ENCODE results near the genes EGR1, SIL1 and STING1.

GRCh38 chr5:138439335-138440671 lies 946 bp downstream of the REEP2 start:
- RAMPAGE, long total RNA = no peak
- RRBS = 75% methylated on average over 4 of the region's 34 CpGs

DNA sequence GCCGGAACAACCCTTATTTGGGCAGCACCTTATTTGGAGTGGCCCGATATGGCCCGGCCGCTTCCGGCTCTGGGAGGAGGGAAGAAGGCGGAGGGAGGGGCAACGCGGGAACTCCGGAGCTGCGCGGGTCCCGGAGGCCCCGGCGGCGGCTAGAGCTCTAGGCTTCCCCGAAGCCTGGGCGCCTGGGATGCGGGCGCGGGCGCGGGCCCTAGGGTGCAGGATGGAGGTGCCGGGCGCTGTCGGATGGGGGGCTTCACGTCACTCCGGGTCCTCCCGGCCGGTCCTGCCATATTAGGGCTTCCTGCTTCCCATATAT lies 233 bp upstream of the EGR1 start:
- RAMPAGE, long total RNA = no peak
- RRBS = 3% methylated on average over 17 of the region's 29 CpGs

DNA sequence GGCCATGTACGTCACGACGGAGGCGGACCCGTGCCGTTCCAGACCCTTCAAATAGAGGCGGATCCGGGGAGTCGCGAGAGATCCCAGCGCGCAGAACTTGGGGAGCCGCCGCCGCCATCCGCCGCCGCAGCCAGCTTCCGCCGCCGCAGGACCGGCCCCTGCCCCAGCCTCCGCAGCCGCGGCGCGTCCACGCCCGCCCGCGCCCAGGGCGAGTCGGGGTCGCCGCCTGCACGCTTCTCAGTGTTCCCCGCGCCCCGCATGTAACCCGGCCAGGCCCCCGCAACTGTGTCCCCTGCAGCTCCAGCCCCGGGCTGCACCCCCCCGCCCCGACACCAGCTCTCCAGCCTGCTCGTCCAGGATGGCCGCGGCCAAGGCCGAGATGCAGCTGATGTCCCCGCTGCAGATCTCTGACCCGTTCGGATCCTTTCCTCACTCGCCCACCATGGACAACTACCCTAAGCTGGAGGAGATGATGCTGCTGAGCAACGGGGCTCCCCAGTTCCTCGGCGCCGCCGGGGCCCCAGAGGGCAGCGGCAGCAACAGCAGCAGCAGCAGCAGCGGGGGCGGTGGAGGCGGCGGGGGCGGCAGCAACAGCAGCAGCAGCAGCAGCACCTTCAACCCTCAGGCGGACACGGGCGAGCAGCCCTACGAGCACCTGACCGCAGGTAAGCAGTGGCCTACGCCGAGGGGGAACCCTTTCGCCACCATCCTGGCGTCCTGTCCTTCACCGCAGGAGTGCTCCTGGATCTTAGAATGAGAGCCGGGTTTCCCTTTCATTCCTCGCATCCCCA lies at the start of gene EGR1:
EGR1 (plus strand) TSS at position 76 of the 791 bp plus-strand sequence.
- RAMPAGE, long total RNA = no peak
- RRBS = 2% methylated on average over 20 of the region's 75 CpGs

DNA sequence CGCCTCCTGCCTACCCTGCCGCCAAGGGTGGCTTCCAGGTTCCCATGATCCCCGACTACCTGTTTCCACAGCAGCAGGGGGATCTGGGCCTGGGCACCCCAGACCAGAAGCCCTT lies 1.7 kb downstream of the EGR1 start:
- RAMPAGE, long total RNA = no peak
- RRBS = no CpG with 5 or more reads among the region's 3 CpGs

DNA sequence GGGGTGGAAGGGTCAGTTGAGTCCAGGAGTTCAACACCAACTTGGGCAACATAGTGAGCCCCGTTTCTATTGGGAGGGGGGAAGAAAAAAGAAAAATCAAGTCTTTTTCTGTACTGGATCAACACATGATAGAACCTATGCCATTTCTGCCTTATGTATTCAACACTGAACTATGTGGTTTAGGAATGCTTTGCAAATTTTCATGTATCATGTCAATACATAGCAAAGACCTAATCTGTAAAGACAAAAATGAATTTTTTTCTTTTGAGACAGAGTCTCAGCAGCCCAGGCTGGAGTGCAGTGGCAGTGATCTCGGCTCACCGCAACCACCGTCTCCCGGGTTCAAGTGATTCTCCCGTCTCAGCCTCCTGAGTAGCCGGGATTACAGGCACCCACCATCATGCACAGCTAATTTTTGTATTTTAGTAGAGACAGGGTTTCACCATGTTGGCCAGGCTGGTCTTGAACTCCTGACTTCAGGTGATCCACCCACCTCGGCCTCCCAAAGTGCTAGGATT lies 4.9 kb downstream of the HSPA9 start:
- RAMPAGE, long total RNA = no peak
- RRBS = no CpG with 5 or more reads among the region's 8 CpGs

GRCh38 chr5:138575575-138576228 lies 501 bp upstream of the HSPA9 start:
- RAMPAGE, long total RNA = no peak
- RRBS = 1% methylated on average over 6 of the region's 47 CpGs

DNA sequence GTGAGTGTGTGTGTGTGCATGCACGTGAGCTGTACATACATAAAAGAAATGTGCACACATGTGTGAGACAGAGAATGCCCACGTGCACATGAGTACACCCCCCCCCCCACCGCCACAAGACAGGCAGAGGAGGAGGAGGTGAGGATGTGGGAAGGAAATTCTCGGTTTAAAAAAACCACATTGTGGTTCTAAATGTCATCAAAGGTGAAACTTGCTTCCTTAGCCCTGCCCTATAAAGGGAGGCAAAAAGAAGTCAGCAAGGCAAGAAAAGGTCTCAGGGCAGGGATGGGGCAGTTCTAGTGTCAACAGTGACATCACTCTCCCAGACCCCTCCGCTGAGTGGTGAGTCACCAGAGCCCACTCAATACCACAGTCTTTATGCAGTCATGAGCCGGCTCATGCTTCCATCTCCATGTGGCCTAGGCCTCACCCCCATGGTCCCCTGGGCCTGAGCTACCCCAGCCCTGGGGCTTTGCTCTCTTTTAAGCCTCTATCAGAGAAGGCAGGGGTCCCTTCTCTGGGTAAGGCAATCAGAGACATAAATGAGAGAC lies 79.3 kb upstream of the HSPA9 start:
- RAMPAGE, long total RNA = no peak
- RRBS = no CpG with 5 or more reads among the region's 6 CpGs

DNA sequence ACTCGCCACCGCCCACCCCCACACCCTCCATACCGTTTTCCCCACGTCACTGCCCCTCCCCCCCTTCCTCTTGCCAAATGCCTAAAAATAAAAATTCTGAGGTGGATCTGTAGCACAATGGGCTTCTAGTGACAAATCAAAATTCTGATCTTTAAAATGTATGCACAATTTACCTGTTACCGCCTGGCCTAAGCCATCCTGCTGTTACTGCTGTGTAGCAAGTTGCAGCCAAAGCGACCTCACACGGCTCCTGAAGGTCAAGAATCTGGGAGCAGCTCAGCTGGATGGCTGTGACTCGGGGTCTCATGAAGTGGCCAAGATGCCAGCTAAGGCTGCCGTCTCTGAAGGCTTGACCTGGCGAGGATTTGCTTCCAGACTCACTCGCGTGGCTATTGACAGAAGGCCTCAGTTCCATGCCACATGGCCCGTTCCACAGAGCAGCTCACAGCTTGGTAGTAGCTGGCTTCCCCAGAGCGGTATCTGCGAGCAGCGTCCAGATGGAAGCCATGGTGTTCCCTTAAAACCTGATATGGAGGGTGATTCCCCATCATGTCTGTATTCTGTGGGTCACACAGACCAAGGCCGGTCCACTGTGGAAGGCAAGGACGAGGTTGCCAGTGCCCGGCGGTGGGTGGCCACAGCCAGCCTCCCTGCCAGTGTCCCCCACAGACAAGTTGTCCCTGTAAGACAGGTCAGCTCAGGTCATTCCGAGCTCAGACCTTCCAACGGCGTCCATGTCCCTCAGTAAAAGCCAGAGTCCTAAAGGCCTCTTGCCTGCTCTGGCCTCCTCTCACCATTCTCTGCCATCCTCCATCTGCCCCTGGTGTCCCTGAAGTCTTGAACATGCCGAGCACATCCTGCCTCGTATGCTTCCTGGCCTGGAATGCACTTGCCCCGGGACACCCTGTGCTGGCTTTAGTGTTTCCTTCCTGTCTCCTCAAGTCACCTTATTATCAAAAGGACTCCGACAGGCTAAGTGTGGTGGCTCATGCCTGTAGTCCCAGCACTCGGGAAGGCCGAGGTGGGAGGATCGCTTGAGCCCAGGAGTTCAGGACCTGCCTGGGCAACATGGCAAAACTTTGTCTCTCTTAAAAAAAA lies 61.1 kb upstream of the LRRTM2 start:
- RAMPAGE, long total RNA = no peak
- RRBS = no CpG with 5 or more reads among the region's 30 CpGs

- RAMPAGE, long total RNA = no peak
- RRBS = no CpG with 5 or more reads among the region's 2 CpGs
Measured at GRCh38 chr5:139148273-139148710, 49.9 kb downstream of the SIL1 start.

DNA sequence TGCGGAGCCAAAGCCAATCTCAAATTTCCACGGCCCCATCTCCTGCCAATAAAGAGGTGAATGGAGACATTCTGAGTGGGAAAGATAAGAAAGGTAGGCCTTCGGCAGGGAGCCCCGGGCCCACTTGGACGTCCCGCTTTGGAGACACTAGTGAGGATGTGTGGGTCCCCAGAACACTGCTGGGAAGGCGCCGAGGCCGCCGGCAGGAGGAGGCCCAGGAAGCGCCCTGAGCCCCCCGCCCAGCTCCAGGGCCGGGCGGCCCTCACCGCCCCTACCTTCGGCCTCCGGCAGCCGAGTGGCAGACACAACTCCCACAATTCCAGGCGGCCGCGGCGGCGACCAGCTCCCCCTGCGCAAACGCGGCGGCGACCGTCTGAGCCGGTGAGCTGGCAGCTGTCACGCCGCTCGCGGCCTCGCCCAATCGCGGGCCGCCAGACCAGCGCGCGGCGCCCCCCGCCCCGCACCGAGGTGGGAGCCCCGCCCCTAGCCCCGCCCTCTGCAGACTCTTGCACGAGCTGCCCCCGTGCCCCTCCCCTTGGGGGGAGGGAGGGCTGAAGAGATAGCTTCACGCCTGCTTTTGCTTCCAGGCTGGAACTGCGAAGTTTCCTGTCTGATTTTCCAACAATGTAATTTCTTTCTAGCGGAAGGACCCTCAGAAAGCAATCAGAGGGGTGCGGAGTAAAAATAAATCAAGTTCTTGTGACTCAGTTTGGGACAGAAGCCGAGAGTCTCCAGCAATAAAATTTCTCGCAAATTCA lies at the start of gene SIL1:
SIL1 (minus strand) TSS at position 375 of the 758 bp plus-strand sequence.
- RAMPAGE, long total RNA = start-site peak on the minus strand centred at position 340 of the sequence, 73 bp wide, 658 and 224 reads in 2 replicates
- RRBS = under 1% methylated on average over 19 of the region's 55 CpGs

DNA sequence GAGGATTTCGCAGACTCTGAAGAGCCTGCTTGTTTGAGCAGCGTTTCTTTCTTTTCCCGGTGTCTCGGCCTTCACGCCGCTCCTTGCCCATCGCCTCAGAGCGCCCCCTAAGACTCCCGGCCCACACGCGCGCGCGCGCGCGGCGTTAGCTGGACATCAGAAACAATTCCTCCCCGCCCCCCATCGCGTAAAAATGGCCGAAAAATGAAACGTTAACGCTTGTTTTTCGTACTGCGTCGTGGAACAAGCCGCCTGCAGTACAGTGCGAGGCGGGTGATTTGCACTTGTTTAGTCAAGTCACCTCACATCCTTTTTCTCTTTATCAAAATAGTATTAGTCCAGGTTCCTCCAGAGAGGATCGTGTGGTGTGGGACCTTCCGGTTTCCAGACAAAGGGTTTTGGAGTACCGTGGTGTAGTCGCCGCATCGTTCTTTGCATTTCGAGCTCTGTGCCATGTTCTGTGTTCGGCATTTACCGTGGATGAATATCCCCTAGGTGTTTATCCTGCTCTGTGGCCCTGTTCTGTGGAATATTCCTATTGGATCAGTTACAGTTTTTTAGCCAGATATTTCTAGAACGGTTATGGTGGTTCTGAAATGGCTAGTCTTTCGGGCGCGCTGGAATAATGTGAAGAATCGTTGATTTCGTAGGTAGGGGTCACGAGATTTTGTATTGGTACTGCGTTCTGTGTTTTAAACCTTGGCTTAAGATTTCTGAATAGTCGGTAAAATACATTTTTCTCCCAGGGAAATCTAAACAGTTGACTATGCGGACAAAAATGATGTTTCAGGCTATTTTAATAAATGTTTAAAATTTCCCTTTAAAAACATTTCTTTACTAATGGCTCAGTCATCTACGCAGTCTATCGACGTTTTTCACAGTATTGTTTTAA lies 1.1 kb downstream of the MATR3 start:
- RAMPAGE, long total RNA = no peak
- RRBS = 1% methylated on average over 7 of the region's 52 CpGs

DNA sequence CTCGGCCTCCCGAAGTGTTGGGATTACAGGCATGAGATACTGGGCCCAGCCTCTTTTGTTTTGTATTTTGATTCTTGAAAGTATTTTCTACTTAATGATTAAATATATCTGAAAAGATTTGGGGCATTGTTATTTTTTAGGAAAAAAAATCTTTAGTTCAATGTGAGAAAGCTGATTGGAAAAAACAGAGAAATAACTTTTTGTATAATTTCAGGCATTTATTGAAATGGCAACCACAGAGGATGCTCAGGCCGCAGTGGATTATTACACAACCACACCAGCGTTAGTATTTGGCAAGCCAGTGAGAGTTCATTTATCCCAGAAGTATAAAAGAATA lies 23.0 kb upstream of the PAIP2 start:
- RAMPAGE, long total RNA = no peak
- RRBS = no CpG with 5 or more reads among the region's 4 CpGs

DNA sequence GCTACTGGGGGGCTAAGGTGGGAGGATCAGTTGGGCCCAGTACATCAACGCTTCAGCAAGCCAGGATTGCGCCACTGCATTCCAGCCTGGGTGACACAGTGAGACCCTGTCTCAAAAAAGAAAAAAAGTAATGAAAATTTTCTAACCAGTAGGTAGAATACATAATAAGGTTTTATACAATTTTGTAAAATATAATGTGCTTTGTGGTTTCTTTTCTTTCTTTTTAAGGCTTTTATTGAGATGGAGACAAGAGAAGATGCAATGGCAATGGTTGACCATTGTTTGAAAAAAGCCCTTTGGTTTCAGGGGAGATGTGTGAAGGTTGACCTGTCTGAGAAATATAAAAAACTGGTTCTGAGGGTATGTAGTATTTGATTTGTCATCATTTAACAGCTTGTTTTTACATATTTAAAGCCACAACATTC lies 20.0 kb upstream of the PAIP2 start:
- RAMPAGE, long total RNA = no peak
- RRBS = no CpG with 5 or more reads among the region's 2 CpGs

- RAMPAGE, long total RNA = no peak
- RRBS = no CpG with 5 or more reads among the region's 2 CpGs
Measured at GRCh38 chr5:139331921-139332347, 9.7 kb upstream of the PAIP2 start.

DNA sequence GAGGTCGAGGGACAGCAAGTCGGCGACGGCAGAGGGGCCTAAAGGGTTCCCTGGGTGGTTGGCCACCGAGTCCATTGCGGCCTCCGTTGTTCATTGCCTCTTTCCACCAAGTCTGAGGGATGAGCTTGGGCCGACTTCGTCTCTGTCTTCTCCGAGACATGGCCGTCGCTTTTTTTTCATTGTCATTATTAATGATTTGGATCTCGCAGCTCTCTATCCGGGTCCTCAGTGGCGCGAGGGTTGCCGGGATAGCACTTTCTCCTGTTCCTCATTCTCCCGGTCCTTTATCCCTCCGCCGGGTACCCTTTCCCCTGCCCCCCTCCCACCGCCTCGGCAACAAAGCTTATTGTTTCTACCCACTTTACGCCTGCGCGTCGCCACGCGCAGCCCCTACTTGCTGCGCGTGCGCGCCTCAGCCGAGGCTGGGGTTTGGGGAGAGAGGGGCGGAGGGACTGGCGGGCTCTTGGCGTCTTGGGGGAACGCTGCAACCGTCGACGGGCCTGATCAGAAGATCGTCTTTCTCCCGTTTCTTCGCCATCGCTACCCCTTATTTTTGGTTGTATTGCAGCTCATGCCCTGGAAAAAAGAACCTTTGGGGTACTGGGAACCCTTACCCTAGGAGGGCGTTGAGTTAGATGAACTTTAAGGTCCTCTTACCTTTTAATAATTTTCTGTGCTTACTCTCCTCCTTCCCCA lies 514 bp downstream of the PAIP2 start:
- RAMPAGE, long total RNA = no peak
- RRBS = no CpG with 5 or more reads among the region's 45 CpGs

DNA sequence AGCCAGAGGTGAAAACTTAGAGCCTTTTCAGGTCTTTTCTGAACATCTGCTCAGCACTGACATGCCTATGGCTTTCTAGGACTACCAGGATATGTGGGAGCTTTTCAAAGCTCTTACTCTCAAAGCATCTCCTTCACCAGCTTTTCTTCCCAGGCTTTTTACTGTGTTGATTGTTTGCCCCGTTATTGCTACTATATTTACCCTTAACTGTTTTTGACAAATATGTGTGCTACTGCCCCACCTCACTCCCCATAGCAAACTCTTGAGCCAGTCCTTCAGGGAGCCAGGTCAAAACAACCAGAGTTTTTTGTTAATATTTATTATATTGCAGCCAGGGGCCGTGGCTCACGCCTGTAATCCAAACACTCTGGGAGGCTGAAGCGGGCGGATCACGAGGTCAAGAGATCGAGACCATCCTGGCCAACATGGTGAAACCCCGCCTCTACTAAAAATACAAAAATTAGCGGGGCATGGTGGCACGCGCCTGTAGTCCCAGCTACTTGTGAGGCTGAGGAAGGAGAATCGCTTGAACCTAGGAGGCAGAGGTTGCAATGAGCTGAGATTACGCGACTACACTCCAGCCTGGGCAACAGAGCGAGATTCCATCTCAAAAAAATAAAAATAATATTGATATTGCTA lies 15.7 kb downstream of the PAIP2 start:
- RAMPAGE, long total RNA = no peak
- RRBS = no CpG with 5 or more reads among the region's 15 CpGs

GRCh38 chr5:139437176-139437776 lies 2.0 kb downstream of the DNAJC18 start:
- RAMPAGE, long total RNA = no peak
- RRBS = no CpG with 5 or more reads among the region's 7 CpGs

DNA sequence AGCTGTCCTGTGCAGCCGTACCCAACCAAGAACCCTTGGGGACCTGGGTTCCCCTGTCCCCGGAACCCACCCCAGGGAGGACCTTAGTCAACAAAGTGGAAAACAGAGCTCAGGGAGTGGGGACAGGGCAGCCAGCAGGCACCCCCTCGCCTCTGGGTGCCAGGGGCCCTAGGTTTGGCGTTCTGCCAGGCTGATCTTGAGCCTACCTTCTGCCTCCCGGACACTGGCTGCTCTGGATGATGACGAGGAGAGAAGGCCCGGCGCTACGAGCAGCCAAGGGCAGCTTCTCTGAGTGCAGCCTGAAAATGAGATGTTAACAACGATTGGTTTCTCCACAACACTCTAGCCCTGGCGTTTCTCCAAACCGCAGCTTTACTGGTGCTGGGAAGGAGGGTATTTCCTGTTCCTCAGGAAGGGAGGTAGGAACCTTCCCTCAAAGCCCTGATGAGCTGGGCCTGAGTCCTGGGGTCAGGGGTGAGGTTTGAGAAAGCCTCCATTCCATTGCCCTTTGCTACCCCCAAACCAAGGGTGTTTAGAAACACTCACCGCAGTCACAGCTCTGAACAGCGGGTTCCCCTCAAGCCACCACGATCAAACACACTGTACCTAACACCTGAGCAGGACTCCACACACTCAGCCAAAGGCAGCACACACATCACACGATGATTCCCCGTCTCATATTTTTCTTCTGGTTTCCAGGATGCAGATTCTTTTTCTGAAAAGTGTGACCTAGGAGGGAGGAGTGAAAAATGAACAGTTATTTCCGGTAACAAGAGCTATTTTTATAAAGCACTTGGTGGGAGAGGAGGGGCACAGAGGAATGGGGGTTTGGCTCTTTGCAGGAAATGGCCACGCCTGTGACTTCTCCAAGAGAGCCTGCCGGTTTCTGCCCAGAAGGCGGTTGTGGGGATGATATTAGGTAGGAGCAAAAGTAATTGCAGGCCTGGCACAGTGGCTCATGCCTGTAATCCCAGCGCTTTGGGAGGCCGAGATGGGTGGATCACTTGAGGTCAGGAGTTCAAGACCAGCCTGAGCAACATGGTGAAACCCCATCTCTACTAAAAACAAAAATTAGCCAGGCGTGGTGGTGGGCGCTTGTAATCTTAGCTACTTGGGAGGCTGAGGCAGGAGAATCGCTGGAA lies at the start of gene STING1:
STING1 (minus strand) TSS at position 755 of the 1,142 bp plus-strand sequence.
- RAMPAGE, long total RNA = no peak
- RRBS = 54% methylated on average over 2 of the region's 26 CpGs

DNA sequence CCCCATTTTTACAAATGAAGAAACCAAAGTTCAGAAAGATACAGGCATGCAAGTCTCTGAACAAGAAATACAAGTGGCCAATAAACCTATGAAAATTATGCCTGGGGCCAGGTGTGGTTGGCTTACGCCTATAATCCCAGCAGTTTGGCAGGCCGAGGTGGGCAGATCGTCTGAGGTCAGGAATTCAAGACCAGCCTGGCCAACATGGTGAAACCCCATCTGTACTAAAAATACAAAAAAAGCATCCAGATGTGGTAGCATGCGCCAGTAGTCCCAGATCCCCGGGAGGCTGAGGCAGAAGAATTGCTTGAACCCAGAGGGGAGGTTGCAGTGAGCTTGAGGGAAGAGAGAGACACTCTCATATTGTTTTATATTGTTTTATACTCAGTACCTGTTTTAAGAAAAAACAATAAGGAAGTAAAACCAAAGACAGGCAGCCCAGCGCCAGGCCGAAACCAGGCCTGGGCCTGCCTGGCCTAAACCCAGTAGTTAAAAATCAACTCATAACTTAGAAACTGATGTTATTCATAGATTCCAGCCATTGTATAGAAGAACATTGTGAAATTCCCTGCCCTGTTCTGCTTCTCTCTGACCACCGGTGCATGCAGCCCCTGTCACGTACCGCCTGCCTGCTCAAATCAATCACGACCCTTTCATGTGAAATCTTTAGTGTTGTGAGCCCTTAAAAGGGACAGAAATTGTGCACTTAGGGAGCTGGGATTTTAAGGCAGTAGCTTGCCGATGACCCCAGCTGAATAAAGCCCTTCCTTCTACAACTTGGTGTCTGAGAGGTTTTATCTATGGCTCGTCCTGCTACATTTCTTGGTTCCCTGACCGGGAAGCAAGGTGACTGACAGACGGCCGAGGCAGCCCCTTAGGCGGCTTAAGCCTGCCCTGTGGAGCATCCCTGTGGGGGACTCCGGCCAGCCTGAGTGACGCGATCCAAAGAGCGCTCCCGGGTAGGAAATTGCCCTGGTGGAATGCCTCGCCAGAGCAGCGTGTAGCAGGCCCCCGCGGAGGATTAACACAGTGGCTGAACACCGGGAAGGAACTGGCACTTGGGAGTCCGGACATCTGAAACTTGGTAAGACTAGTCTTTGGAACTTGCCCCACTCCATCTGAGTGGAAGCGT lies 35.2 kb upstream of the UBE2D2 start:
- RAMPAGE, long total RNA = no peak
- RRBS = no CpG with 5 or more reads among the region's 29 CpGs

DNA sequence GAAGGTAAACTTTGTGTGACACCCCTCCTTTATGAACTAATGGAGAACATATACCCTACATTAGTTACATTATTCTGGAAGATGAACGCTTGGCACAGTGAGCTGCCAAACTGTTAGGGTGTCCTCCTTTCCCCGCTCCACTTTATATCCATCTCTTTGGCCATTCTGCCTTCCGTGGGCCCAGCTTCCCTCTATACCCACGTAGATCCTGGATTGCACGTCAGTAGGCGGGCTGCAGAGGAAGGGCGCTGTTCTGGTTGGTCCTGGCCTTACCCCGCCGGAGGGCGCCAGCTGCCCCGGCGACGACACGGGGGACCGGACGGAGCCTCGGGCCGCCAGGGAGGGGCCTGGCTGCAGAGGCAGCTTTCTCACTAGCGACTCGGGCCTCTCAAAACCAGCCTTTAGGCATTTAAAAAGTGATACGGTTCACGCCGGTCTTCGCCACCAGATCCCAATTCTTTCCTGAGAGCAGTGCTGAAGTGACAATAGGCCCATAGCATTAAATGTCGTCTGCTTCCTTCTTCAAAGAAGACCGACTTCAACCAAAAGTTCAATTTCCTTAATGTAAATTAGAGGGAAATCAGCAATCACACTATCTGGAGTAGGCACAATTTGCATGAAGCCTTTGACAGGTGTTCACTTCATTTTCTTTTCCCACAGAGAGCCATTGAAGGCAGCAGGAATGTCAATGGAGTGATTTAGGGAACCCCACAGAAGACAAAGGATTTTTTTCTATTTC lies 17.7 kb upstream of the UBE2D2 start:
- RAMPAGE, long total RNA = no peak
- RRBS = 27% methylated on average over 7 of the region's 26 CpGs

All from hepatocyte (in vitro differentiated cells and primary cell).